Breast epithelium (tissue), 2 donors: ENCODE results near the gene MTRF1.

- PRO-cap = no peak
- RAMPAGE, long total RNA, 2 experiments = no peak in any of the 2 experiments
Measured at GRCh38 chr13:39006112-39006675, 15.6 kb upstream of the STOML3 start.

GRCh38 chr13:39417520-39418029, 185.4 kb downstream of the LHFPL6 start:
- PRO-cap = no peak
- RAMPAGE, long total RNA, 2 experiments = no peak in any of the 2 experiments

DNA sequence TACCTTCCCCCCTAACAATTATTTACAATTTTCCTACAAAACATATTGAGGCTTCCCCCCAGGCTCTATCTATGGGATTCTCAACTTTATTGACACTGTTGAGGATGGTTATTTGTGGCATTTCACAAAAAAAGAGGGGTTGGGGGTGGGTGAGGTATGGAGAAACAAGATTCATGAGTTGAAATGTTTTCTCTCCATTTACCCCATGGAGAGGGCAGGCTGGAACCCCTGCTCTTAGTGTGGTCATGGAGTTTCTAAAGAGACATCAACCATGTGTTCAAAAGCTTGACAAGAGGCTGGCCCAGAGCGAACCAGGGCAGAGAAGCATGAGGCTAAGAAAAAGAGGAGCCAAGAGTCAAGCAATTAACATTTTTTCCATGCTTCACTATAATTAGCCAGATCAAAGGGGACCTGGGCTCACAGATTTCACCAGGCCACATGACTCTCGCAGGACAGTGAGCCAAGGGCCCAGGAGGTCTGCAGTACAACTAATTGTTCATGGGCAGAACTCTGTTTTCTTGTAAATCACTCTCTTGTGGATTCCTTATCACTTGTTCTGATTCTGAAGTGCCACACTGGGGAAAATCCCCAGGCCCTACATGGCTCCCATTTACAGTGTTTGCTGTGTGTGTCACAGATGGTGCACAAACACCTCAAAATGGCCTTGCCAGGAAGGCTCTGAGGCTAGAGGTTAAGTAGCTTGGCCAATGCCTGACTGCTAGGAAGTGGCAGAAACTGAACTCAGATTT, 101.3 kb downstream of the LHFPL6 start:
- PRO-cap = no peak
- RAMPAGE, long total RNA, 2 experiments = no peak in any of the 2 experiments

DNA sequence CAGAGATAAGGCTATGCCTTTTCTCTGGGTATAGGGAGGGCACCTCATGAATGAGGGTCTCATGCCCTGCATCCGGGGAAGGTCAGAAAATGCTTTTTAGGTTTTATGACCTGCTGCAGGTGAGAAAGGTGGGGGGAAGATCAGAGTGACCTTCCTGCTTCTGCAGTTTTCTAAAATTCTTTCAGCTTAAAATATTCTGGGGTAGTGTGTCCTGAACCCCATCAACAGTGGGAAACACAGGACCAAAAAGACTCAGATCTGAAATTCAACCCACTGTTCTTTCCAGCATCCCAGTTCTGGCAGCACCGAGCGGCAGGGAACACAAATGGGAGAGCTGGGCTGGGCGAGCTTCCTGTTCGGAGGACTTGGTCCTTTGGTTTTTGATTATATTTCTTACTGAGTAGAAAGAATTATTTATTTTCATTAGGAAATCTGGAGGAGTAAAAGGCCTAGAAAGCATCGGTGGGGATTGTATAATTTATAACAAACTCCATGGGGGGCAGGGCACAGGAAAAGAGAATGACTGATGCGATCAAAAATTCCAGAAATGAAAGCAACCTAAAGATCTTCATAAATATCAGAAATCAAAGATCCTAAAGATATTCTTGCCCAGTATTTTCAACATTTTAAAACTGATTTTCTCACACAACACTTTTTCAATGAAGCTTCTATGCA, 239.1 kb downstream of the COG6 start:
- PRO-cap = no peak
- RAMPAGE, long total RNA, 2 experiments = no peak in any of the 2 experiments

DNA sequence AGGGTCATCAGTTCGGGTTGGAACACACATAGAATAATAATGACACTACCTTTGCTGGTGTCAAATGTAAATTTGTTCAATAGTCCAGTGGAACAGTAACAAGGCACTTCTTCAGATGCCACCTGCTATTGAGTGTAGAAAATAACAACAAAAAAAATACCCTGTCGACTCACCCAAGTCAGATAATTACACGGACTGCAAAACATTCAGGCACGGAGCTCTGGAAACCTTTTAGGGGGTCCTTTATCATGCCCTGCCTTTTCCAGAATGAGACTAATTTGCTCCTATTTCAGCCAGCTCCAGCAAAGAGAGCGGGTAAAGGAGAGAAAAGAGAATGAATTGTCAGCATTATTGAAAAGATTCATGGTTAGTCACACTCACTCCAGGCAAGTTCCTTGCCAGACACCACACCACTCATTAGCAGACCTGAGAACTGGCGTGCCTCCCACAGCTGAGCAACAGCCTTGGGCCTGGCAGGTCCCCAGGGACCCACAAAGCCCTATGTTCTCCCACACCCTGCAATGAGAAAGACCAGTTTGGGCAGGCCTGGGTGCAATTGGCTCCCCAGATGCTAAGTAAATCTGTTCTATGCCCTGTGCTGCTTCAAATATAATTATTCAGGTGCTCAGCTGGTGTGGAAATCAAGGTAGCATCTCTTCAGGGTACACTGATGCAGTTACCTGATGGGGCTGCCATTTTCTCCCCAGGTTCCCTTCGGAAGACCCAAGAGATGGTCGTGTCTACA, 404.7 kb downstream of the COG6 start:
- PRO-cap = no peak
- RAMPAGE, long total RNA, 2 experiments = no peak in any of the 2 experiments

GRCh38 chr13:40402237-40402775, 264.1 kb downstream of the FOXO1 start:
- PRO-cap = no peak
- RAMPAGE, long total RNA, 2 experiments = no peak in any of the 2 experiments

GRCh38 chr13:40438634-40439917, 227.4 kb downstream of the FOXO1 start:
- PRO-cap = no peak
- RAMPAGE, long total RNA, 2 experiments = no peak in any of the 2 experiments

GRCh38 chr13:40547686-40548490, 118.6 kb downstream of the FOXO1 start:
- PRO-cap = no peak
- RAMPAGE, long total RNA, 2 experiments = no peak in any of the 2 experiments

GRCh38 chr13:40615623-40616184, 50.7 kb downstream of the FOXO1 start:
- PRO-cap = no peak
- RAMPAGE, long total RNA, 2 experiments = no peak in any of the 2 experiments

GRCh38 chr13:40668021-40668815, 1.8 kb upstream of the FOXO1 start:
- PRO-cap = unidirectional peak, minus-strand start at chr13:40668299
- RAMPAGE, long total RNA, 2 experiments = no peak in any of the 2 experiments

DNA sequence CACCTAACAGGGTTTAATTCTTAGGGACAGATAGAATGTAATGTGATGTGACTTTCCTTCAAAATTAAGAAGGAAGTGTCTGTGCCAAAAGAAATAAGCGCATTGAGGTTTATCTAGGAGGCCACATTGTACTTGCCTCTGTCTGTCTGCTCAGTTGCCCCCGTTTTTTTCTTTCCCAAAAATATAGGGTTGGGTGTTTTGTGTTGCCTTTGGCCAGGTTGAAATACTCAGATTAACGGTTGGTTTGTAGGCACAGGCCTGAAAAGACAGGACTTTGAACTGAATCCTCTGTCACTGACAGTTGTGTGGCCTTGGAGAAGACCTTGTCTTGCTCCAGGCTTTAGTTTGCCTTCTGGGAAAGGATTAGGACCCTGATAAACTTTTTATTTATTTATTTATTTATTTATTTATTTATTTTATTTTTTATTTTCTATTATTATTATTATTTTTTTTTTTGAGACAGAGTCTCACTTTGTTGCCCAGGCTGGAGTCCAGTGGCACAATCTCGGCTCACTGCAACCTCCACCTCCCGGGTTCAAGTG, 1.6 kb downstream of the SLC25A15 start:
- PRO-cap = no peak
- RAMPAGE, long total RNA, 2 experiments = no peak in any of the 2 experiments

GRCh38 chr13:40920733-40921534, 98.2 kb downstream of the ELF1 start:
- PRO-cap = no peak
- RAMPAGE, long total RNA, 2 experiments = no peak in any of the 2 experiments

GRCh38 chr13:40929062-40929580, 90.0 kb downstream of the ELF1 start:
- PRO-cap = no peak
- RAMPAGE, long total RNA, 2 experiments = no peak in any of the 2 experiments

- PRO-cap = no peak
- RAMPAGE, long total RNA, 2 experiments = no peak in any of the 2 experiments
Measured at GRCh38 chr13:40937599-40938248, 81.4 kb downstream of the ELF1 start.

DNA sequence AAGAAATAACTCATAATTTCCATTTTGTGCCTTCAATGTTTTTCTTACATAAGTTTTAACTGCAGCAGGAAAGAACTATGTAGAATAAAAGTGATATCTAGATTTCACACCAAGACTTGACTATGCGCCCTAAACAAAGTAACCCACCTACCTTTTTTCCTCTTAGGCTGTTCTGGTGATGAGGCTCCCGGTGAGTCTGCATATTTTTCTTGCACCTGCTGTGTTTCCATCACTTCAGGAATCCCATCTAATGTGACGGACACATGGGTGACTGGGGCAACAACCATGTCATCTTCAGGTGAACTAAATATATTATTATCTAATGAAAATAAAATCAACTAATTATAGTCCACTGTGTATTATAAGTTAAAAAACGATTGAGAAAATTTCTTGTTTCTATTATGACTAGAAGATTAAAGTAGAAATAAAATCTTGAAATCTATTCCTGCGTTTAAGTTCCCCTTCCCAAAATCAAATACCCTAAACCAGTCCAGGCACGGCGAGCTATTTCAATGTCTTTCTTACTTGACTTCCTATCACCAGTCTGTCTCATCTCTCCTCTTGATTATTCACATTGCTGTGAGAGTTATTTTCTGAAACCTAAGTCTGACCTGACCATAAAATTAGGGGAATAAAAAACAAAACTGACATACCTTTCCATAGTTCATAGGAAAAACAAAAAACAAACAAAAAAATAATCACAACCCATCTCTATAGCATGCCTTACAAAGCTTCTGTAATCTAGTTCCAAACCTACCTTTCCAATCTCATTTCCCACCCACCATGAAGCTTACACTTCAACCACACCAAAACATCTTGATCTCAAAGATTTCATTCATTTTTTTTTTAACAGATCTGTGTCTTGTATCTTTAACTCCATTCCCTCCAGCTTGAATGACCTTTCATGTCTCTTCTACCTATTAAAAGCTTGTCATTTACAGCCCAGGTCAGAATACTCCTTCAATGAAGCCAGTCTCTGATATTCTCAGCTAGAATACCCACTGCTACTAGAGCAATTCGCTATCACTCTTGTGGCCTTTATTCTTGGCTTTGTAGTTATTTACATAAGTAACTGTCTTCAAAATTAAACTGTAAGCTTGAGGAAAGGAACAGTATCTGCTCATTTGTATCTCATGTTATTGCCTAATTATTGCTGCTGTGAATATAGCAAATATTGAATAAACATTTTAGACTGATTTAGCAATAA, 69.1 kb downstream of the ELF1 start:
- PRO-cap = no peak
- RAMPAGE, long total RNA, 2 experiments = no peak in any of the 2 experiments

DNA sequence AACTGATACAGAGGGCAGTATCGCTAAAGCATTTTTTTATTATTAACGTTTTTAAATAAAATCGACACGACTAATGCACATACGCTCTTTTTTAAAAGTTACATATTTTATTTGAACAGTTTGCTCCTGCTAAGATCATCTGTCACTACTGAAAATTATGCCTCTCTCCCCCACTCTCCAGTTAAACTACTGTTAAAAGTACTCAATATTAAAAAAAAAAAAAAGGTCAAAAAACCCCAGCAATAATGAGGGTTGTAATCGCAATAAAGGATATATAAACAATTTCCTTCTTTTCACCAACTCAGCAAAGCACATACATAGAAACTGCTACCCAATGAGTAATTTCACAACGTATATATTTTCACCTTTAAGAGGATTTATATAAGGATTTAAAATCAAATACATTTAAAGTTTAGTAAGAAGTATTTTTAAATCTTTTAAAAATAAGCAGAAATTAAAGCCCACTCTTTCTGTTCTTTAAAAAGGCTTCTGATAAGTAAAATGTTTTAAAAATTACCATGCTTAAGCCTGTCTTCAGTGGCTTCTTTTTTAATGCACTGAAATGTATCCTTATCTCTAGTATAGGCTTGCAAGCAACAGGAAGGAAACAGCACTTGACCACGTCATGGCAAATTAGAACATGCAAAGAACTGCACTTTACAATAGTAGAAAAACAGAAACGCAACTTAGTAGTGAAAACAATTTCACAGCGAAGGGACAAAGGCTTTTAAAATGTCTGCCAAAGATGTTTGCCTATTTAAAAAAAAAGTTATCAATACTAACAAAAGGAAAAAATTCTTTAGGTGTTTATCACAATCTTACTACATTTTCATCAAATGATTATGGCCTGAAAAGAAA, 36.5 kb downstream of the ELF1 start:
- PRO-cap = bidirectional peak, plus-strand start at position 689 of the sequence, minus-strand start at position 551 of the sequence
- RAMPAGE, long total RNA, 2 experiments = start-site peak on the minus strand in 2 of 2 experiments, centred at positions 548 to 567 of the sequence, 174 to 330 reads per replicate

DNA sequence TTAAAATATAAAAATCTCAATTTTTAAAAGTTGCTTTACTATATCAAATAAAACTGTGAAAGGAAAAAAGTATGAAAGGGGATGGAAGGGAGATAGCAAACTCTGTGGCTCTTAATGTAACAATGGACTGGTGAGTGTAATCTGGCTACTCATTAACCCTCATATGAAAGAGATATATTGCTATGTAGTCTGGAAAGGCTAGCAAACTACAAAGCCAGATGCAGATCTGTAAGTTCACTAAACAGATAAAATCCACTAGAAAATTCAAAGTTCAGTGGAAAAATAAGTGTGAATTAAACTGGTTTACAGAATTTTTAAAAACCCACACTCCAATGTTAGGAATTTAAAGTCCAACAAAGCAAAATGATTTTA, 466 bp upstream of the ELF1 start:
- PRO-cap = no peak
- RAMPAGE, long total RNA, 2 experiments = no peak in any of the 2 experiments

DNA sequence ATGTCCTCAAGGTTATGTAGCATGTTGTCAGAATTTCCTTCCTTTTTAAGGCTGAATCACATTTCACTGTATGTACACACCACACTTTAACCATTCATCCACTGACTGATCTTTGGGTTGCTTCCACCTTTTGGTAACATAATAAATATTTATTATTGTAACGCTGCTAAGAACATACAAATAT, 11.1 kb upstream of the WBP4 start:
- PRO-cap = no peak
- RAMPAGE, long total RNA, 2 experiments = no peak in any of the 2 experiments

GRCh38 chr13:41263173-41264070, at the start of gene MTRF1:
Gene MTRF1 (minus strand): TSS chr13:41263576.
- PRO-cap = bidirectional peak, plus-strand start at chr13:41263607, minus-strand start at chr13:41263576
- RAMPAGE, long total RNA, 2 experiments = no peak in any of the 2 experiments

DNA sequence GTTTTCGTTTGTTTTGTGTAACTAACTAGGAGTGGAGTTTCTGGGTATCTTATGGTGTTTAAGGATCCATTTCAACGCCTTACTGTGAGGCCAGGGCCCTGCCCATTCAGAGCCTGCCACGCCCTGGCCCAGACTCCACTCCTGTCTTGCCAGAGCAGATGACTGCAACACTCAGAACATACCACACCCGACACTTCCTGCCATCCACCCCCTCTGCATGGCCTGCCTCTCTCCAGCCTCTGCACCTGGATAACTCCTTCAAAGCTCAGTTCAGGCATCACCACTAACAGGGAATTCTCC, 43.2 kb downstream of the RGCC start:
- PRO-cap = no peak
- RAMPAGE, long total RNA, 2 experiments = no peak in any of the 2 experiments